T47D (cell line): ENCODE measurements around a stretch of chr17.

DNA sequence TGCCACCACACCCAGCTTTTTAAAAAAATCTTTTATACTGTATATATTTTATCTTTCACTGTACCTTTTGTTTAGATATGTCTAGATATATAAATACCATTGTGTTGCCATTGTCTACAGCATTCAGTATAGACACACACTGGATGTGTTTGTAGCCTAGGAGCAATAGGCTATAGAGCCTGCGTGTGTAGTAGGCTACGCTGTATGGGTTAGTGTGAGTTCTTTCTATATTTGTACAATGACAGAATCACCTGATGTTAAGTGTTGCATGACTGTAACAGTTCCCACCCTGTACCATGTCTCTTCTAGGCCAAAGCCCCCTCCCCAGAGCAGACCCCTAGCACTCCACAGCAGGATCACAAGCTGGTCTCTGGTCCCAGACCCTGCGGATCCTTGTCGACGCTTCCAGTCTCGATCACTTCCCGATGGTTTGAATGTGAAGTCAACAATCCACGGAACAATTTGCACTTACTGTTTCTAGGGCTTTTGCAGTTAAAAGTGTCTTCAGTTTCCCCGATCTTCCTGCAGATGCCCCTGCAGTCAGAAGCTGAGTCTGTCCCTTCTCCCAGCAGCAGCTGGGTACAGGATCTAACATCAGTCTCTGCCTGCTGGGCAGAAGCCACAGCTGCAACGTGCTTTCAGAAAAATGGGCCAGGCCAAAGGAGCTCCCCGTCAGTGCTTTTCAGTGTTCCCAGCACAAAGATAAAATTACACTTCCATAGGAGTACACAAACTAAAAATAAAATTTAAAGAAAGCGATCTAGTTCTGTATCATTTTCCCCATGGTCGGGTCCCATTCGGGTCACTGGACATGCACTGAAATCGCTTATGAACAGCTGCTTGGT, 35.3 kb downstream of the ADAM11 start:
- RRBS: no CpG with 5 or more reads among the region's 15 CpGs

GRCh38 chr17:44921075-44921814, 5.9 kb upstream of the GFAP start:
- RRBS: no CpG with 5 or more reads among the region's 10 CpGs

- RRBS: no CpG with 5 or more reads among the region's 8 CpGs
These were observed 8.0 kb upstream of the GFAP start for GRCh38 chr17:44923200-44923897.

- RRBS: 61% methylated on average over 4 of the region's 13 CpGs
These were observed 1.4 kb upstream of the C1QL1 start for GRCh38 chr17:44969457-44969853.

DNA sequence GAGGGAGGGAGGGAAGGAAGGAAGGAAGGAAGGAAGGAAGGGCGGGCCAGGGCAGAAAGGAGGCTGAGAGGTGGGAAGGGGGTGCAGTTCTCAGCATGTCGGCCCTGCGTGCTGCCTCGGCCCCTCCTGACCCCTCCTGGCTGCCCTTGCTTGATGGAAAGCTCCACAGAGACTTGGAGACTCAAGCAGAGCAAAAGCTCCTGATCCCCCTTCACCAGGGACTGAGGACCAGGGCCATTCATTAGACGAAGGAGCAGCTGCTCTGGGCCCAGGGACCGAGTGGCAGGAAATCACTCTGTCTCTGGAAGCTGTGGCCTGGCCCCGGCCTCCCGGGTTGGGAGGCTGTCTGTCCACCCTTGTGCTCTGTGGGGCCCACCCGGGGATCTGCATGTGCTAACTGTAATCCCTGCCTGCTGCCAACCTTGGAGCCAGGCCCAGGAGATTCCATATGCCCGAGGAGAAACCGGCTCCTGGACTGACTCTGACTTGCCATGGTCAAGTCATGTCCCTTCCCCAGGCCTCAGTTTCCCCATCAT, 27.4 kb upstream of the C1QL1 start:
- RRBS: 25% methylated on average over 4 of the region's 11 CpGs

GRCh38 chr17:45103248-45104085, 28.8 kb downstream of the PLCD3 start:
- RRBS: no CpG with 5 or more reads among the region's 18 CpGs

DNA sequence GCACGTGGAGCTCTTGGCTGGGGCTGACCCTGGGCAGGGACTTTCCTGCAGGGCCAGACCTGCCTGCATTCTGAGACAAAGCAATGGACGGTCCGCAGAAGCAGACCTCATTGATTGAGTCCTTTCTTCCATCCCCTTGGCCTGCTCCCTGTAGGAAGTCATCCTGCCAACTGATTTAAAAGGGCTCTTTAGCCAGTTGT, 26.2 kb downstream of the PLCD3 start:
- RRBS: no CpG with 5 or more reads among the region's 3 CpGs

DNA sequence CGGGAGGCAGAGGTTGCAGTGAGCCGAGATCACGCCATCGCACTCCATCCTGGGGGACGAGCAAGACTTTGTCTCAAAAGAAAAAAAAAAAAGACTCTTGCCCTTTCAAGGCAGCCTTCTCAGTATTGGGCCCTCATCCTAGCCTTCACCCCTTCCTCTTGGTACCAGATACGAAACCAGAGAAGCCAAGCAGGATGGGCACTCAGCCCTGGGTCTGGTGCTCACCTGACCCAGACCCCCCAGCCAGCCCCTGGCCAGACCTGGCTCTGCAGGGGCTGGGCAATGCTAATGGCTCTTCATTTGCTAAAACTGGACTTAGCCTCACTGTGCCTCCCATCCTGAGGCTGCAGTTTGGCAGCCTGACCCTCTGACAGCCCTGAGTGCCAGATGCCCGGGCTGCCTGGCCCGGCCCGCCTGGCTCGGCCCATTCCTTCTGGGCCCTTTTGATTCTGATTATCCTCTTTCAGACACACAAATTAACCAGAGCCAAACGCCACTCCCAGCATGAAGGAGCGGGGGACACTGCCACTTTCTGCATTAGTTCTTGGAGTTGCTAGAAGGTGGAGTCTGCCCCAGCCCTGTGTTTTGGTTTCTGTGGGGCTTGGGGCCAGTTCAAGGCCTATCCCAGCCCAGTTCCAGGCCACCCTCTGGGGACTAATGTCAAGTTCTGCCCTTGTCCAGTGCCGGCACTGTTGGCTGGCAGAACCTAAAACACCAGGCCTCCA, 21.8 kb downstream of the PLCD3 start:
- RRBS: no CpG with 5 or more reads among the region's 13 CpGs

DNA sequence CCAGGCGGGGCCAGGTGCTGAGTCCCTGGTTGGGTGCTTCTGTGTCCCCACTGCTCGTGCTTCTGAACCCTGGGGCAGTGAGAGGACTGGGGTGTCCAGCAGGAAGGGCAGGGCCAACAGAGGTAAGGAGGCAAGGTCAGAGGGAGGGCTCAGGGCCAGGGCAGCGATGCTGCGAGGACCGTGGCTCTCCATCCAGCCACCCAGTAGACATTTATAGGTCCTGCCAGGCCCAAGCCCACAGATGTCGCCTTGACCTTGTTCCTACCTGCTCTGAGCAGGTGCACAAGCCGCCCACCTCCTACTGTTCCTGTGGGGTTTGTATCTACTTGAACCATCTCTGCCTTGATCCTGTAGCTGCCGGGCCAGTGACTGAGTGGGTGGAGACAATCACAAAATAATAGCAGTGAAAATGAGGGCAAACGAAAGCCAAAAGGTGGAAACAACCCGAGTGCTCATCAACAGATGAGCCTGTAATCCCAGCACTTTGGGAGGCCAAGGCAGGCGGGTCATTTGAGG, 7.8 kb downstream of the PLCD3 start:
- RRBS: no CpG with 5 or more reads among the region's 11 CpGs

GRCh38 chr17:45127778-45128503, 4.4 kb downstream of the PLCD3 start:
- RRBS: no CpG with 5 or more reads among the region's 16 CpGs

DNA sequence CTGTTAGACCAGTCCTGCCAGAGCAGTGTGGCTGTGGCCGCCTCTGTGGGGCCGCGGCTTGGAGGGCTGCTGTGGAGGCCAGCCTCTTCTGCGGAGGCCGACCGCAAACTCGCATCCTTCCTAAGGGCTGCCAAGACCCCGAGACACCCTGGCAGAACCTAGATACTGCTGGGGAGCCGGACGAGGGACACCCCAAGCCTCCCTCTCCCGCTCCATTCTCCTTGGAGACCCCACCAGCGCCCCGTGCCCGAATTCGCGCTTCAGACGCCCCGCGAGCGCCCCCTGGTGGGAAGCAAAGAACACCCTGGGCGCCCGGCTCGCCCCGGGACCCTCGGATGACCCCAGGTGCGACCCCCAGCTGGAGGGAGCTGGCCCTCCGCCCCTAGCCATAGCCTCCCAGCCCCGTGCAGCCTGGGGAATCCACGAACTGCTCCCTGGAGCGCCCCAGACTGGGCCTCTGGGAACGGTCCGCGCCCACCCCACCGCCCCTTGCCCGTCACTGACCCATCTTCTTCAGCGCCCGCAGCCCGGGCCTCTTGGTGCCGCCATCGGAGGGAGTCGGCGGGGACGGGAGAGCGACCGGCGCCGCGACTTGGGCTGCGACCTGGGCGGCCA, 464 bp downstream of the PLCD3 start:
- RRBS: under 1% methylated on average over 13 of the region's 50 CpGs

DNA sequence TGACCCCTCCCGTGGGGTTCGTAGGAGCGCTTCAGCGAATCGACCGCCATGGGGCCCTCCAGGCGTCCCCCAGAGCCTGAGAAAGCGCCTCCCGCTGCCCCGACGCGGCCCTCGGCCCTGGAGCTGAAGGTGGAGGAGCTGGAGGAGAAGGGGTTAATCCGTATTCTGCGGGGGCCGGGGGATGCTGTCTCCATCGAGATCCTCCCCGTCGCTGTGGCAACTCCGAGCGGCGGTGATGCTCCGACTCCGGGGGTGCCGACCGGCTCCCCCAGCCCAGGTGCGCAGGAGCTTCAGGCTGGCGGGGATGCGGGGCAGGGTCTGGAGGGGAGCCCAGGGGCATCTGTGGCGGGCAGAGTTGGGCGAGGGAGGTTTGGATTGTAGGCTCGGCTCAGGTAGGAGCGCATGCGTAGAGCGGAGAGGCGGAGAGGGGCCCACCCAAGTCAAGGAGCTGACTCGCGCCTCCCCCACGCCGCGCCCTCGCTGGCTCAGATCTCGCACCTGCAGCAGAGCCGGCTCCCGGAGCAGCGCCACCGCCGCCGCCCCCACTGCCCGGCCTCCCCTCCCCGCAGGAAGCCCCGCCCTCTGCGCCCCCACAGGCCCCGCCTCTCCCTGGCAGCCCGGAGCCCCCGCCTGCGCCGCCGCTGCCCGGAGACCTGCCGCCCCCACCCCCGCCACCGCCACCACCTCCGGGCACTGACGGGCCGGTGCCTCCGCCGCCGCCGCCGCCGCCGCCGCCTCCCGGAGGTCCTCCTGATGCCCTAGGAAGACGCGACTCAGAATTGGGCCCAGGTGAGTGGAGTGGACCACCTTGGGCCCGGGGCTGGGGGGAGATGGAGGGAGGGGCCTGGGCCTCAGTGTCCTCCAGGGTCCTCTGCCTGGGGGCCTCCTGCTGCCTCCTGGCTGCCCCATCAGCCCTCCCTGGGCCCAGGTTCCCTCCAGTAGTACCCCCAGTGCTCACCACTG, 20.0 kb downstream of the FMNL1 start:
- RRBS: 42% methylated on average over 24 of the region's 78 CpGs

GRCh38 chr17:45262743-45264076, 1.3 kb upstream of the SPATA32 start:
- RRBS: no CpG with 5 or more reads among the region's 21 CpGs

GRCh38 chr17:45293267-45294489, 23.1 kb downstream of the MAP3K14 start:
- RRBS: no CpG with 5 or more reads among the region's 13 CpGs

- RRBS: no CpG with 5 or more reads among the region's 8 CpGs
These were observed 52.3 kb downstream of the ARHGAP27 start for GRCh38 chr17:45380398-45380698.

DNA sequence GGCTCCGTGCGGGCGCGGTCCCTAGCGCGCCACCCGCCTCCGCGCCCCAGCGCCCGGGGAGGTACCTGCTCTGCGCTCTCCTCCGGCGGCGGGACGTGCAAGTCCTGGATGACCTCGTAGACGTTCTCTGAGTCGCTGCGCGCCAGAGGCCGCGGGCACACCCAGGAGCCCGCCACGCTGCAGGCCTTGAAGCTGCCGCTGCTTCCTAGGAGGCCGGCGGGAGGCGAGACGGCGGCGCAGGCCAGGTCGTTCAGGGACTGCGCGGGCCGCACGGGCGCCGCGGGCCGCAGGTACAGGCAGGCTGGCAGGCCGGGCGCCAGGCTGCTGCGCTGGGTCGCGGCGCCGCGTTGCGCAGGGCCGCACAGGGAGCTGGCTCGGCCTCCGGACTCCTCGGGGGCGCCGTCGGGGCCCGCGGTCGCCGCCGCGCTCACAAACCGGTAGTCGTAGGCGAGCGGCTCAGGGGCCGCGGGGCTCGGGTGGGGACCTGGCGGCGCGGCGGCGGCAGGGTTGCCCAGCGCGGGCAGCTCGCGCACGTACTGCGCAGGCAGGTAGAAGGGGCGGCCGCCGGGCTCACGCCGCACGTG, 3.0 kb downstream of the ARHGAP27 start:
- RRBS: 97% methylated on average over 24 of the region's 87 CpGs

- RRBS: no CpG with 5 or more reads among the region's 9 CpGs
These were observed 14.6 kb upstream of the ARHGAP27 start for GRCh38 chr17:45447153-45447832.

- RRBS: no CpG with 5 or more reads among the region's 13 CpGs
These were observed 22.0 kb downstream of the PLEKHM1 start for GRCh38 chr17:45468361-45469079.

DNA sequence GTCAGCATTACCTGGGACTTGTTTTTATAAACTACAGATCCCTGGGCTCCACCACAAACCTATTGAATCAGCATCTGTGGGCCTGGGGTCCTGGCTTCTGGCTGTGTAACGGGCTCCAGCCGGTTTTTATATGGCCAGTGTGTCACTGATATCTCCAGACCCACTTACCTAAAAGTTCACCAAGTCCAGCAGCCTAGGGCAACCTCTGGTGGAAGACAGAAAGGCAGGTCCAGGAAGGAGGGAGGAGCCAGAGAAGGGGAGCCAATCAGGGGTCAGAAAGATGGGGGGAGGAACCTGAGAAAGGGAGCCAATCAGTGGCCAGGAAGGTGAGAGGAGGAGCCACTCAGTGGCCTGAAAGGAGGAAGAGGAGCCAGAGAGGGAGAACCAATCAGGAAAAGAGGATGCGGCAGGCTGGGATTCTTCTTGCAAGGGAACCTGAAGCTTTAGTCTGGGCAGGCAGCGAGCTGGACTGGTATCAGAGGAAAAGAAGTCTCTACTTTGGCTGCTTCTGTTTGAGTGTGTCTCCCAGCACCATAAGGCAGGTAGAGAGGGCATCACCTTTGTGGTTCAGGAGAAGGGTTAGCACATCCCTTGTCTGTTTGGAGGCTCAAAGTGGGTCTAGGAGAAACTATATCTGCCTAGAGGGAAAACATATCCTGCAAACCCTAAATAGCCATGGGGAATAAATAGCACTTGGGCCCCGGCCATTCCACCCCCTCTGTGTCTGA, 43.5 kb upstream of the CRHR1 start:
- RRBS: no CpG with 5 or more reads among the region's 5 CpGs

GRCh38 chr17:45896144-45896557, 1.8 kb downstream of the MAPT start:
- RRBS: 2% methylated on average over 12 of the region's 33 CpGs